T47D (cell line): ENCODE measurements around the genes ATP12A, ATP8A2, CDK8 and RASL11A.

DNA sequence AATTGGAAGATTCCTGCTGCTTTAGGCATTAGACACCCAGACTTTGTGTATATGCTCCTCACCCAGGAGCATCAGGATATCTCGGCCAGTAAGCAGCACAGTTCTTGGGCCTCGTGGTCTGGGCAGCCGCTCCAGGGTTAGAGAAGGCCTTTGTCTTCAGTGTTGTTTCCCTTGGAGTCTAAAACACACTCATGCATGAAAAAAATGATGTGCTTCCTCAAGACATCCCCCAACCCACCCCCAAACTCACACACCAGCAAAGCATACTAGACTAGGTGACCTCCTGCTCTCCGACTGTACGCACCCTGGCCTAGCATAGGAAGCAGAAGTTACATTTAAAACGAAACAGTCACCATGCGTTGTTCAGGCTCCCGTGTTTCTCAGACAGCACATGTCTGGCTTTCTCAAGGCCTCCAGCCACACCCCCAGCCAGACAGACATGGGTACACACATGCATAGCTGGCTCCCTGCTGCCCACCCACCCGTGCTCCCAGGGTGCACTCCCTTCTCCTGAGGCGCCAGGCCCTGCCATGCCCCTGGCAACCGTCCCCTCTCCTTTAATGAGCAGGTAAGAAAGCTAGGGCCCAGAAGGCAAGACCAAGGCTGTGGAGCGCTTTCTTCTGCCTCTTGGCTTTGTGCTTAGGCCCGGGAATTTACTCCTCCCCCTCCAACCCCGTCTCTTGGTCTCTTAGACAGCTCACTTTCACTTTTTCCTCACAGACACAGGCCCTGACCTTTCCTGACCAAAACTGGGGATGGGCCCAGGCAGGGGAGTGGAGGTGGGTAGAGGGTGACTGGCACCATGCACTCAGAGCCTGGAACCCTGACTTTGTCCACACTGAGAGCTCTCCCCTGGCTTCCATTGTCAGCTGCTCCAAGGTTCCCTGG is 28.6 kb upstream of the C1QTNF9 start:
- RRBS = no CpG with 5 or more reads among the region's 14 CpGs

DNA sequence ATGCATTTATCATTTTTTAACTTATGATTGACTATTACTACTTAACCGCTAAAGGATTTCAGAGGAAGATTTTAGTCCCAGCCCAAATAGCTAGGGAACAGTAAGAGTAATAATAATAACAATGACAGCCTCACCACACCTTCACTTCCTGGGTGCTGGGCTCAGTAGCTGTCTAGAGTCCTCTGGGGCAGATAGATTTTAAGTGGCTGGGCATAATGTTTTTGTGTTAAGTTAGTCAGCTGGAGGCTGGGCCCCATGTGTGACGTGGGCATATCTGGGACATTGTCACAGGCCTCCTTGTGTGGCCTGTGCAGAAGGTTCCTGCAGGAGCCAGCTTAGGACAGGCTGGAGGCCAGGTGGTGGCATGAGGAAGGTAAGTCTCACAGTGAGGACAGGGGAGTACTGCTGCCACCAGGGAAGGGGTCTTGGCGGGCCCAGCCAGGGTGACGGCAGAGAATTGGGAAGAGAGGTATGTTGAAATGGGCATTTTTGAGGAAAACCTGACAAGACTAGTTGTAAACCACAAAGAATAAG is 19.6 kb upstream of the C1QTNF9 start:
- RRBS = no CpG with 5 or more reads among the region's 4 CpGs

GRCh38 chr13:24307045-24308117 is 2.0 kb upstream of the C1QTNF9 start:
- RRBS = 91% methylated on average over 4 of the region's 33 CpGs

DNA sequence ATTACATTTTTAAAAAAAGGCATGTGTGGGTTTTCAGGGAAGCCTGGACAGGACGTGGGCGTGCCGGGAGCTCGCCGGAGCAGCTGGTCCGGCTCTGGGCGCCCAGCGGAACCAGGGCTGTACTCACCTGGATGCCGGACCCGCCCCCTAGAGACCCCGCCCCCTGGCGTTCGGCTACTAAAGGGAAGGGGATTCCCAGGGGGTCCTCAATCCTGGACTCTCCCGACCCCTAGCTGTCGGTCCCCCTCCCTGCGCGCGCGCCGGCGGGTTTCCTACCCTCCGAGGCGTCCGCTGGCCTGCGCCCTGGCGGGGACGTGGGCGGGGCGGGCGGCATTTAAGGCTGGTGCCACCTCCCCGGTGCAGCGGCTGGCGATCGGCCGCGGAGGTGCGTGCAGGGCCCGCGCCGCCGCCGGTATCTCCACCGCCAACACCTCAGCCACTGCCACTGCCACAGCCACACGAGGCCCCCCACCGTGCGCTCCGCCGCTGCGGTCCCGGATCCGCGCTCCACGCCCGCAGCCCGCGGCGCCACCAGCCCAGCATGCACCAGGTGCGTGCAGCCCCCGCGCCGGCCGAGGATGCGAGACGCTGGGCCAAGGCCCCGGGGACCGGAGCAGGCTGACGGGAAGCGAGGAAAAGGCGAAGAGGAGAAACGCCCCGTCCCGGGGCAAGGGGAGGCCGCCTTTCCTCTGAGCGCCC is at the start of gene ATP12A:
Gene ATP12A, plus strand, starts transcription at position 206 of the 699 bp plus-strand sequence.
- RRBS = 7% methylated on average over 50 of the region's 74 CpGs

DNA sequence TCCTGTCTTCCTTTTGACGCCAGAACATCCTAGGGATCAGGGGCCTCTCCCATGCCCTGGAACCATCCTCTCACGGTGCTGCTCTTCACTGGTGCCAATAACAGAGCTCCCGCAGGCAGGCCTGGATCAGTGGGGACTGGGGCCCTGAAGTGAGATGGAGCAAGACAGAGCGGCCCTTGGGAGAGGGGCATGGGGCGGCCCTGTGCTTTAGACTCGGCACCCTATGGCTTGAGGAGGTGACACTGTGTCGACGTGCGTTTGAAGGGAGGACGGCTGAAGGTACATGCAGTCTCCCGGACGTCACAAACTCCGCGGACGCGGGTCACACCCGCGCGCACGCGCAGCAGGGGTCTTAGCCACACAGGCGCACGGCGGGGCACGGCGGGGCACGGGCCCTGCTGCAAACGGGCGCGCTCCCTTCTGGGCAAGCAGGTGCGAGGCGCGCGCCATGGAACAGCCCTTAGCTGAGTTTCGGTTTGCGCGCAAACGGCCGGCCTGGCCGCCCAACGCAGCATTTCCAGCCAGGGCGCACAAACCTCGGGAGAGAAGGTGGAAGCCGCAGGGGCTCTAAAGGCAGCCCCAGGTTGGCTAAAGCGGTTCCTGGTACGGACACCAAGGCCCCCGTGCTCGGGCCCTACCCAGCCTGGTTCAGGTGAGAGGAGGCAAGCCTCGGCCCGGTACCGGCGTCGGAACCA is 16.5 kb upstream of the RNF17 start:
- RRBS = no CpG with 5 or more reads among the region's 53 CpGs

DNA sequence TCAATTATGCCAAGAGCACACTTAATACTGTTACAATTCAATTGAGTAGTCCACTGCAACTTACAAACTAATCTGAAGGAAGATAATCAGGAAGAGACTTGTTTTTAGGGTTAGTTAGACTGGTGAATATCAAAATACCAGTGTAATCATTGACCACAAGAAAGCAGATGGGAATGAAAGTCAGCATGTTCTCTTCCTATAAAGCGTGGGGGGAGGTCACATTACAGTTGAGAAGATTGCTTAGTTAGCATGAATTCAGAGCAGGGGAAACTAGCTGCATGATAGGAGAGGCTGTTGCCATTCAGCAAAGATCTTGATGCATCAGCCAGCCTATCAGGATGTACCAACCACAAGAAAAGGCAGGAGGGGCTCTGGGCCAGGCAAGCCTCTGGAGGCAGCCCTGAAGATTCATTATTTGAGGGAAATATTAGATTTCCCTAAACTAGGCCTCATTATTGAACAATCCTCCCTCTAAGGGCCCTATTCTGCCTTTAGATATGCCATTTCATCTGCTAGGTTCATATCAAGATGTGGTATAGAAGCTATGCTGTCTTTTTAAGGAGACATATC is 5.0 kb upstream of the MTMR6 start:
- RRBS = no CpG with 5 or more reads among the region's 1 CpG

DNA sequence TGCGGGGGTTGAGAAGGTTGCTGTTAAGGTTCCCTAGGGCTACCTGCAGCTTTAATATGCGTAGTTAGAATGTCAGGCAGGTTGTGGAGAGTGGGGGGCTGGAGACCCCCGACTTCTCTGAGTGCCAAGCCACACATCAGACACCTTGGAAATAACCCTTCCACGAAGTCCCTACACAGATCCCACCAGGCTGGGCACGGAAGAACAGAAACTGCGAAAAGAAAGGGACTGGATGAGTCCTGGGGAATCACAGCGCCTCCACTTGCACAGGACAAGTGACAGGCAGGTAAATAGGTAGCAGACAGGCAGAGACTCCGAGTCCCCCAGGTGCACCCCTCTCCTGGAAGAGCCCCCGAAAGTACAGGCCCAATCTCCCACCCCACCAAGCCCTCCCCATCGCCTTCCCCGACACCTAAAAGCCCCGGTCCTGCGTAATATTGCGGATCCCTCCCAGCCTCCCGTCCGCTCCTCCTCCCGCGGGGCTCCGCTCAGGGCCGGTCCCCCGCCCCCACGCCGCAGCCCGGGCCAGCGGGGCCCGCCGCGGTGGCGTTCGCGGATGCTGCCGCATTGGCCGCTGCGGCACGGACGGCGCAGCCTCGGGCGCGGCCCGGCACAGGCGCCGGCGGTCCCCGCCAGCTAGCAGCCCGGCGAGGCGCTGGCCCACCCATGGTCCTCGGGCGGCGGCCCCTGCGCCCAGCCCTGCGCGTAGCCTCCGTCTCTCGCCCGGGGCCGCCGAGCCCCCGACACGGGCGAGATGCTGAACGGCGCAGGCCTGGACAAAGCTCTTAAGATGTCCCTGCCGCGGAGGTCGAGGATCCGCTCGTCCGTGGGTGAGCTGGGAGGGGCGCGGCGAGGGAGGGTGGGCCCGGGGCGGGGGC is at the start of gene ATP8A2:
Gene ATP8A2, plus strand, starts transcription at position 516 of the 878 bp plus-strand sequence.
- RRBS = 67% methylated on average over 35 of the region's 75 CpGs

DNA sequence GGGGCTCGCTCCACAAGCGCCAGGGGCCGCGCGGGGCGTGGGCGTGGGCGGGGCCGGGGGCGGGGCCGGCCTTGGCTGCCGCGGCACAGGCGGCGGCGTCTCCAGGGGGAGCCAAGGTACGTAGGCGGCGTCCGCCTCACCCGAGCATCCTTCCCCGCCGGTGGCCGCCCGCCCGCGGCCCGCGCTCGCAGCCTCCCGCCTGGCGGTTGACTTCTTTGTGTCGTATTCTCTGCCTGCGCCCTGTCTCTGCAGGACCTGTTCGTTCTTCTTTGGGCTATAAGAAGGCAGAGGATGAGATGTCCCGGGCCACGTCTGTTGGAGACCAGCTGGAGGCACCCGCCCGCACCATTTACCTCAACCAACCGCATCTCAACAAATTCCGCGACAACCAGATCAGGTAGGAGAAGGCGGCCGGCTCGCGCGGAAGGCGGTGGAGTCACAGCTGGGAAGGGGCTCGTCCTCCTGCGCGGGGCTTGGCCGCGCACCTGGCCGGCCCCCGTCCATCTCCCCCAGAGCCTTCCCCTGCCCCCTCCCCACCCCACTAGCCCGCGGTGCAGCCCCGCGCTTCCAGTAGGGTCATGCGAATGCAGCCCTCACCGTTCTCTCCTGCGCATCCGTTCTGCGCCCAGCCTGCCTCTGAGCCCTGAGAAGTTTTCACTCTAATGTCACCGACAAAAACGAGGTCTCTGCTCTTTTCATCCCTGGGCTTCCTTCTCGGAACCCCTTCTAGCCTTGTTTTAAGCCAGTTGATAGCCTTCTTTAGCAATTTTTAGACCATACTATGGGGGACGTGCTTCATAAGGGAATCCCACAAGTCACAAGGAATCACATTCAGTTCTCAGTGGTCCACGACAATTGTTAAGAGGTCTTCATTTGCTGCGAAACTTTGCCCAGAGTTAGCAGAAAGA is 97.2 kb downstream of the ATP8A2 start:
- RRBS = 29% methylated on average over 22 of the region's 70 CpGs

GRCh38 chr13:25874781-25875376 is 176.9 kb downstream of the SHISA2 start:
- RRBS = no CpG with 5 or more reads among the region's 8 CpGs

GRCh38 chr13:25971417-25971827 is 80.4 kb downstream of the SHISA2 start:
- RRBS = no CpG with 5 or more reads among the region's 5 CpGs

DNA sequence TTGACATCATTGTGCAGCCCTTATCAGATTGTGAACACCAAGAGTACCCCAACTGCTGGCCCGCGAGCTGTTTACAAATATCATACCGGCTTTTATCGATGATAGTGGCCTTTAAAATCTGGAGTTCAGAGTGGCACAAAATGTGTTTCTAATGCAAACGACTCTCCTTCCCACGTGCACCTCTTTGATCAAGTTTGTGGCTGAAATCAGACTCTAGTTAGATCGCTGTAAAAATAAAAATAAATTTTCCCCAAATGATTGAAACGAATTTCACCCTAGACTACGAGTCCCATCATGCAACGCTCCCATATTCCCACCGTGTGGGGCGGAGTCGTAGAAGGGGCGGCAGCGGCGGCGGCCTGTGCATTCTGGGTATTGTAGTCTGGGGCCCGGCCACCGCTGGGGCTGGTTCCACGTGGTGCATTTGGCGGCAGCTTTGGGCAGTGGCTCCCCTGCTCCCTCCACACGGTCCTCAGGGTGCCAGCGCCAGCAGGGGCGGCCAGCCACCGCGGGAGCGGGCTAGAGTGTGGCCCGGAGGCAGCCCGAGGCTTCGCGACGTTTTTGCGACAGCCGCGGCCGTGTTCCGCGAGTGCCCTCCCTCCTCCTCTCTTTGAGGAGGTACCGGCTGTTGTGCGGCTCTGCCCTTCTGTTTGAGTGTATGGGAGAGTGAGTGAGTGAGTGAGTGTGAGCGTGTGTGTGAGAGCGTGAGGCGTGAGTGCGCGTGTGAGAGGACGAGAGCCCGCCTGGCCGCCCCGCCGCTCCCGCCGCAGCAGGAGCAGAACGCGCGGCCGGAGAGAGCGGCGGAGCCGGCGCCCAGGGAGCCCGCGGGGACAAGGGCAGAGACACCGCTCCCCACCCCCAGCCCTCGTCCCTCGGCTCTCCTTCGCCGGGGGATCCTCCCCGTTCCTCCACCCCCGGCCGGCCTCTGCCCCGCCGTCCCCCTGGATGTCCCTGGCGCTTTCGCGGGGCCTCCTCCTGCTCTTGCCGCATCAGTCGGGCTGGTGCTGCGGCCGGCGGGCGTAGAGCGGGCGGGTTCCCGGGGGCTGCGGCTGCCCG is at the start of gene CDK8:
Gene CDK8, plus strand, starts transcription at position 613 of the 1,056 bp plus-strand sequence.
- RRBS = under 1% methylated on average over 15 of the region's 86 CpGs

DNA sequence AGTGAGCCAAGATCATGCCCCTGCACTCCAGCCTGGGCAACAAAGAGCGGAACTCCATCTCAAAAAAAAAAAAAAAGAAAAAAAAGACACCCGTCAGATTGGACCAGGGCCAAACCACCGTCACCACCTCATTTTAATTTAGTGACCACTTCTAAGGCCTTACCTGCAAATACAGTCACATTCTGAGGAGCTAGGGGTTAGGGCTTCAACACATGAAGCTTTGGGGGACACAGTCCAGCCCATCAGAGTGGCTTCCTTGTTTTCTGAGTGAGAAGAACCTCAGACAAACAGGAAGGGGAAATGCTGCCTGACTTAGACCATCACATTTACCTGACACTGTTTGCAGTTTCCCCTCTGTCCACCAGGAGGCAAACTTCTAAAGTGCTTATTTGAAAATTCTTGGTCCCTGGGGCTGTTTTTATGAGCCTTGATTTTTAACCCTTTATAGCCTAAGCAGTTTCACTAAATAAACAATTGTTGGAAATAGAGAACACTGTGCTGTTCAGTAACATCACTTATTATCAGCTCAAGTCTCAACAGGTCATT is 75.0 kb upstream of the WASF3 start:
- RRBS = no CpG with 5 or more reads among the region's 3 CpGs

GRCh38 chr13:26784711-26785283 is 24.2 kb upstream of the GPR12 start:
- RRBS = no CpG with 5 or more reads among the region's 7 CpGs

DNA sequence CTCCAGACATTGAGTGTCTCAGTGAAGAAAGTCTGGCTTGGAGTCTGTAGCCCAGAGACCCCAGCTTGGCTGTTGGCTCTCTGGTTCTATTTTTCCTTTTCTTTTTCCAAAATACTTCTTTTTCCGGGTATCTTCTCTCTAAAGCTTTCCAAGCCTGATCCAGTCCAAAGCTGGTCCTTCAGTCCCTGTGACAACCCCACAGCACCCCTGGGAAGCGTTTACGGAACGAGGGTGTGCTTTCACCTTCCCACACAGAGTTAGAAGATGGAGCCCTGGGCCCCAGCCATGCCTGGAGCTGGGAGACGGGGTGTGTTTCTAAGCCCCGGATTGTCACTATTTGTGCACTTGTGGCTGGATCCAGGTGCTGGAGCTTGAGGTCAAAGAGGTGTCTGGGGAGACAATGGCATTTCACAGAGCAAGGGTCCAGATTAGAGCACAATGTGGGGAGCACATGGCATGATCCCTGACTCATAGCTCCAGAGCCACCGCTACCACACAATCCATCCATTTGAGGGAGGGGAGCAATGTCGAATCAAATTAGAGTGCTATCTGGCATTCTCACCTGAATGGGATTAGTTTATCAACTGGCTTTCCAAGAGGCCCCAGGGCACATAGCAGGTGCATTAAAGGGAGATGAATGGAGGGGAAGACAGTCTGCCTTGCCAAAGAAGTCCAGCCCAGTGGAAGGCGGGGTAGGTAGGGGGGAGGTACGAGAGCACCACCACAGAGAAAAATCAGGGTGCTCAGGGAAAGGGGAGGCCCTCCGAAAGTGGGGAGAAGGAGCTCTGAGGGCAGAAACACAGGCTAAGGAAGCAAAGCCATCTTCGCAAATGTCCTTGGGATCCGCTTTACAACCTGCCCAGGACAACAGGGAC is 194.3 kb upstream of the GPR12 start:
- RRBS = no CpG with 5 or more reads among the region's 13 CpGs

DNA sequence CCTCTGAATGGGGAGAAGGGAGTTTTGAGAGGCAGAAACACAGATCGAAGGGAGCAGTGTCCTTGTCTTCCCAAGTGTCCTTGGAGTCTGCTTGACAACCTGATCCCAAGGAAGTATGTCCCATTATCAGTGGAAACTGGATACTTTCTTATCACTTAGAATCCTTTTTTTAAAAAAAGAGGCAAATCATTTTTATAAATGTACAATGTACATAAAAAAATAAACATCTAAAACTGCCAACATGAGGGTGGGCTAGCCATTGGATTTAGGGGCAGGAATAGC is 195.5 kb upstream of the GPR12 start:
- RRBS = no CpG with 5 or more reads among the region's 1 CpG

DNA sequence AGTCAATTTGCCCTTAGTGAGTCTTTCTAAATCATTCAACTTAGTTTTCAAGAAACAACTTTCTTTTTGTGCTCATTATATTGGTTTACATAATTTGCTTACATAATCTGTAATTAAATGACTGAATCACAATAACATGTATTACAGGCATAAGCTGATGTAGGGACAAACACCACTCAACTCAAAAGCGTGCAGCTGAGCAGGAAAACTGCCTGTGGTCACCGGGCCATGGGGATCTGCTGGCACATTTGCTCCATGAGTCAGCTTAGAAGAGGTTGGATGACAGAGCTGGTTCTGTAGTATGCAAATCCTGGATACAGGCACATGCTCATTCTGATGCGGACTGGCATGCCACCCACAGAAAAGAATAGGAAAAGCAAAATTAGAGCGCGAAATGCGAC is 128.6 kb downstream of the USP12 start:
- RRBS = no CpG with 5 or more reads among the region's 6 CpGs

DNA sequence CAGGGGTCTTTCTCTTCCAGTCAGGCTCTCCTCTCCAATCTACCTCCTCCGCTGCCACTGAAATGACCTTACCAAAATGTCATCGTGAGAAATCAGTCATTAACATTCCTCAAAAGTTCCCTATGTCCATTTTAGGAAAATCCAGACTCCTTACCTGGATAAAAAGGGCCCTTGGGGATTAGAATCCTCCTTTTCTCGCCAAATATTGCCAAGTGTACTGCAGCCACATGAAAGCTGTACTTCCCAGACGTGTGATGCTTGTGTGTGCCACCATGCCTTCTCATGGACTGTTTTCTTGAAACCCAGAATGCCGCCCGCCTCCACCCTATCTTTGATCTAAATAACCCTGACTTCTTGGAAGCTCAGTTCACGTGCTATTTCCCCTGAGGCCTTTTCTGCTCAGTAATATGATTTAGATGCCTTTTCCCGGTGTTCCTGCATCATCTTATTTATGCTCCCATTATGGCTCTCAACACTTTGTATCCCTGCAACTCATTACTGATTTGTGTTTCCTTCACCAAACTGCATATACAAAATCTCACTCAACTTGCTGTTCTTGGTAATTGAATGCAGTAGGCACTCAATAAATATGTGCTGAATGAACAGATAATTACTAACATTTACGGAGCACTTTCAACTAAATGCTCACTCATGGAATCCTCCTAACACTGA is 116.1 kb downstream of the USP12 start:
- RRBS = no CpG with 5 or more reads among the region's 9 CpGs

GRCh38 chr13:27163031-27164175 is 8.2 kb downstream of the USP12 start:
- RRBS = no CpG with 5 or more reads among the region's 5 CpGs

DNA sequence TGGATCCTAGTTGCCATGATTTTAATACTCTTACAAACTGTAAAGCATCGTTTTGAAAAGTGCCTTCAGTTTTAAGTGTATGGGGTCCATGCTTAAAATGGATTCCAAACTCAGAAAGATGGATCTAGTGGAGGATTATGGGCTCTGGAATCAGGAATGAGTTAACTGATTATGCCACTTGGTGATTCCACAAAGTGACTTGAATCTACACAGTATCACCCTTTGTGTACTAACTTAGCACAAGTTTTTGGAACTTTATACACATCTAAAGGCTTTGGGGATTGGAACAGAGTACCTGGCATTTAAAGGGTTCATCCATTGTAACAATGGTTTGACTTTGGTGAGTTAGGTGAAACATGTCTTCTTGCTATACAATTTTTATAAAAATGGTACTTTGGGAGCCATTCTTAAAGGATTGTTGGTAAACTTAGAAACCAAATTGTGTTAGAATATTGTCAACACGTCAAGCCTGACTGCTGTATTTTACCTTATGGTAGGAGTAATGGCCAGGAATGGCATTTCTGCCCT is 1.1 kb downstream of the RPL21 start:
- RRBS = no CpG with 5 or more reads among the region's 2 CpGs

- RRBS = 1% methylated on average over 58 of the region's 116 CpGs
These were observed at the start of gene RASL11A for GRCh38 chr13:27270399-27271694. Gene RASL11A (plus strand): TSS chr13:27270830.